Tibial artery (tissue), 1 donor: ENCODE measurements around a stretch of chr14.

DNA sequence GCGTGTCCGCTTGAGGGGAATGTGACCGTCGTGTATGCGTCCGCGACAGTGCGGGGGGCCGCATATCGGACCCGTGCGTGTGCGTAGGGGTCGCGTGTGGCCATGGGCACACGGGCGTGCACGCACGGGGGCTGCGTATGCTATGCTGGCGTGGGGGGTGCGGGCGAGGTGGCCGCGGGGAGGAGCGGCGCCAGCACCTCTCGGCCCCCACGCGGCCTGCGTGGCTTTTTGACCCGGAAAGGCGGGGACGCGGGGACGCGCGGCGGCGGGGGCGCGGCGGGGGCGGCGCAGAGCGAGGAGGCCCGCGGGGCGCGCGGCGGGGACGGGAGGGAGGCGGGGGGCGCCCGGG is 396 bp upstream of the TRAF3 start:
- PRO-cap: no peak

GRCh38 chr14:102778989-102779465 is 1.8 kb downstream of the TRAF3 start:
- PRO-cap: no peak

- PRO-cap: no peak
Measured at GRCh38 chr14:102828082-102828526, 50.9 kb downstream of the TRAF3 start.

DNA sequence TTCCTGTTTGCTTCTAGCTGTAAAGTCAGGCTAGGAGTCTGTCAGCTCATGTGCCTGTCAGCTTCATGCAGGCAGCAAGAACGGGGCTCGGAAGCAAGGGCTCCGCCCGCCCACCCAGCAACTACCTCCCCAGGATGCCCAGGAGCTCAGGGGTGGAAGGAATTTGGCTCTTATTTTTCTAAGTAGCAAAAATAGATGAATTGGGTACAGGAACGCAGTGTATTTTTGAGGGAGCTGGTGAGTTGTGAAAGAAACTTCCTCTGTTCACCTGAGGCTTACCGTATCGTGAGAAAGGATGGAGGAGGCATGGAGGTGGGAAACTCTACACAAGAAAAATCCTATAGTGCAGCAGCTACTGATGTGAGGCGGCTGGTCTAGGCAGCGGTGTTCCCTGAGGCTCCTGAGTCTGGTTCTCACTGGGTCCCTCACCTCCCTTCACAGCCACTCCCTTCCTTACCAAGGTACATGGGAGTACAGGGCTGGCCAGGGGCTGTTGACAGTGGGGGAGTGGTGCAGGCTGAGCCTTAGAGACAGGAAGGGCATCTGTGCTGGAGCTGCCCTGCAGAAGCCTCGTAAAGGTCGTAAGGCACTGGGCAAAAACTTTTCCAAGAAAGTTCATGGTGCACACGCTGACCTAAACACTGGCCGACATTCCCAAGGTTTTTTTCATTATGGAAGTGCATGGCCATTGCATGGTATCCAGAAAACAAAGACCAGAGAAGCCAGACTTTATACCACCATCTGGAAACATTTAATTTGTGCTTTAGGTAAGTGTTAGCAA is 54.3 kb upstream of the AMN start:
- PRO-cap: no peak

GRCh38 chr14:102939756-102940580 is 17.5 kb downstream of the AMN start:
- PRO-cap: no peak

GRCh38 chr14:103004099-103004610 is 53.2 kb downstream of the CDC42BPB start:
- PRO-cap: no peak

DNA sequence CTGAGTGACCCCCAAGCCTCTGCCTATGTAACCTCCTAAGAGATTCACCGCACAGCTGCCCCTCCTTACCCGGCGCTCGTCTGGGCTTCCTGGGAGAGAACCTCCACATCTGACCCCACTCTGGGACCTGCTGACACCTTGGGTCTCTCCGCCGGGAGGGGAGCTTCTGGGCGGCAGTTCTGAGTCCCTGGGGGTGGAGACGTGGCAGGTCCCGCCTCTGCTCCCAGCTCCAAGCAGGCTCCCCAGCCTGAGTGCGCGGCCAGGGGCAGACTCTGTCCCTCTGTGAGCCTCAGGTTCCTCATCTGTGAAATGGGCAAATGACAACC is 3.6 kb downstream of the EXOC3L4 start:
- PRO-cap: no peak

GRCh38 chr14:103098473-103098983 is 4.0 kb downstream of the EXOC3L4 start:
- PRO-cap: no peak

DNA sequence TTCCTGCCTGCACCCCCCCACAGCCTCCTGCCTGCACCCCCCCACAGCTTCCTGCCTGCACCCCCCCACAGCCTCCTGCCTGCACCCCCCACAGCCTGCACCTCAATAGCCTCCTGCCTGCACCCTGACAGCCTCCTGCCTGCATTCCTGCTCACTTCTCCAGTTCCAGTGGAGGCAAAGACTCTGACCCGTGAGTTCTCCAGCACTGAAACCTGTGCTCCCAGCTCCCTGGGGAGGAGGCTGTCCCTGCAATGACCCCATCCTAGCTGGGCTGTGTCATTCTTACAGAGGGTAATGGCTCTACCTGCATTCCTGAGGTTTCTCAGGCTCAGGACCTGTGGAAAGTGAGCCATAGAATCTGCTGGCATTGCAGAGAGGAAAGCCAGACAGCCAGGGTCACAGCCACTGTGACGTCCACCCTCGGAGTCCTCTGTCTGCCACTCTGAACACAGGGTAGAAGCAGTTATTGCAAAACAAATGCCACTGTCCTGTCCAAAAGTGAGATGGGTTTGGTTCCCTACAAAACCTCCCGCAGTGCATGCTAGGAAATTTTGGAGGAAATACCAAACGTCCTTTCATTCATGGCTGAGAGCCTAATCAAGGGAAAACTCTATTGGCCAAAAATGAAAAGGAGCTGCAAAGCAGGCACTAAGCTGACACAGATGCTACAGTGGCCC is 37.7 kb downstream of the TNFAIP2 start:
- PRO-cap: no peak

- PRO-cap: no peak
Measured at GRCh38 chr14:103186304-103186895, 63.1 kb downstream of the TNFAIP2 start.

GRCh38 chr14:103273711-103274332 is 60.2 kb upstream of the EIF5 start:
- PRO-cap: no peak

DNA sequence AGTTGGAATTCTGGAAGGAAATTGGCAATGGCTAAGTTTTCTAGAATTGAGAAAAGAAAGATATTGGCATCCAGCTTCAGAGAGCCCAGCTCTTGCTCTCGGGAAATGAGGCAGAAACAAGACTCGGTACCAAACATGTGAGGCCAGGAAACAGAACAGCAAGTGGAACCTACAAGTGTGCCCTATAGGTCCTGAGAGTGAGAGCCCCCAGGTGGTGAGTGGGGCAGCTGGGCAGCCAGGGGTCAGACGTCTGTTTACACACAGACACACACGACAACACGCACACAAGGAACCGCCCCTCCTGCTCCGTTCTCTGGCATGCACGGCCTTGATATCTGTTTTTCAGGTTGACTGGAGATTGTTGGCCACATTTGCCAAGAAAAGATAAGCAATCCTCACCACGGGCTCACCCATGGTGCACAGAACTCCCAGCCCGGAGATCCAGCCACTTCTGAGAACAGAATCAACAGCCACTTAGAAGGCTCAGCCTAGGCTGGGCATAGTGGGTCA is 19.6 kb upstream of the EIF5 start:
- PRO-cap: no peak

- PRO-cap: no peak
Measured at GRCh38 chr14:103377824-103378579, 7.2 kb upstream of the MARK3 start.

DNA sequence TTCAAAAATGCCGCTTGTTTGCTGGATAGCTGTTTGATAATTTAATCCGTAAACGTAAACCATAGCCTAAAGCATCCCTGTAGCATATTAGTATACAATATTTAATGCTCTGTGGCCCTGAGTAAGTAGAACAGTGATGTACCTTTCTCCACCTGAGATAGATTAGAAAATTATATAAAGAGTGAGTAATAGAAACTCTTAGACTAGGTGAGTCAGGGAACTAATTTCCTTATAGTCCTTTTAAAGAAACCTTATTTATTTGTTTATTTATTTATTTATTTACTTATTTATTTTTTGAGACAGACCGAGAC is 2.0 kb downstream of the MARK3 start:
- PRO-cap: no peak

GRCh38 chr14:103465341-103466671 is 56.8 kb downstream of the CKB start:
- PRO-cap: no peak

DNA sequence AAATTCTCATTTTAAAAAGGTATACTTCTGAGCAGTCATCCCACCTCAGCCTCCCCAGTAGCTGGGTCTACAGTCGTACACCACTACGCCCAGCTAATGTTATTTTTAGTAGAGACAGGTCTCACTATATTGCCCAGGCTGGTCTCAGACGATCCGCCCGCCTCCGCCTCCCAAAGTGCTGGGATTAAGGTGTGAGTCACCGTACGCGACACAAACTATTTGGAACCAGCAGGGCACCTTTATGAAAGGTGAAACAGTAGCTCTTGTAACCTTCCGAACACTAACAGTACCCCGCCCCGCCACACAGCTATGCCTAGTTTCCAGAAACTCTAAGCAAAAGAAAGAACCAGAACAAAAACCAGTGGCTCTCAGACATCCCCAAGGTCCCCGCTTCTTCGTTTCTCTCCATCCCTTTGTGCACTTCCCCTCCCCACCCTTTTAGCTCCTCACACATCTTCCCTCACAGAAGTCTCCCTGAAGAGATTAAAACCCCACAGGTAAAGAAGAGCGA is 1.1 kb downstream of the BAG5 start:
- PRO-cap: no peak

DNA sequence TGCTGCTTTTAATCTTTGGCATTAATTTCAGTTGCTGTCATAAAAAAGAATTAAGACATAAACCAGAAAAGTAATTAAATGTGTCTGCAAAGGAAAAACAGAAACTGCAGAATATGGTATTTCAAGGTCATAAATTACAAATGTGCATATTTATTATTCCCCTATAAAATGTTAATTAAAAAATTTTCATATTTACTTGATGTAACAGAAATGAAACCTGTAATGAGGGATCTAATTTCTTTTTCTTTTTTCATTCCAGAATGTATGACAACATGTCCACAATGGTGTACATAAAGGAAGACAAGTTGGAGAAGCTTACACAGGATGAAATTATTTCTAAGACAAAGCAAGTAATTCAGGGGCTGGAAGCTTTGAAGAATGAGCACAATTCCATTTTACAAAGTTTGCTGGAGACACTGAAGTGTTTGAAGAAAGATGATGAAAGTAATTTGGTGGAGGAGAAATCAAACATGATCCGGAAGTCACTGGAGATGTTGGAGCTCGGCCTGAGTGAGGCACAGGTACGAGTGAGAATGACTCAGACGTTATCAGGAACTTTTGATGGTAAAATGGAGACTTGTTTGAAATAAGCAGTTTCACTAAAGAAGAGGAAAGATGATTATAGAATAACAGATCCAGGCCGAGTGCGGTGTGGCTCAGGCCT is 25.4 kb downstream of the KLC1 start:
- PRO-cap: no peak

DNA sequence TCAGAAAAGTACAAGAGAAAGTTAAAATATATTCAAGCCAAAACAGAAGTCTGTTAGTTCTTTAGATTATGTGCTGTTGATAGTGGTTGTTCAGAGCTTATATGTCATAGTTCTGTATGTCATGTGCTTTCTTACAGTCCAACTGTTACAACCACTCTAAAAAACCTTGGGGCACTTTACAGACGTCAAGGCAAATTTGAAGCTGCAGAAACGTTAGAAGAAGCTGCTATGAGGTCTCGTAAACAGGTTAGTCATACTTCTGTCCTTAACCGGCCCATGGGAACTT is 38.0 kb downstream of the XRCC3 start:
- PRO-cap: no peak

DNA sequence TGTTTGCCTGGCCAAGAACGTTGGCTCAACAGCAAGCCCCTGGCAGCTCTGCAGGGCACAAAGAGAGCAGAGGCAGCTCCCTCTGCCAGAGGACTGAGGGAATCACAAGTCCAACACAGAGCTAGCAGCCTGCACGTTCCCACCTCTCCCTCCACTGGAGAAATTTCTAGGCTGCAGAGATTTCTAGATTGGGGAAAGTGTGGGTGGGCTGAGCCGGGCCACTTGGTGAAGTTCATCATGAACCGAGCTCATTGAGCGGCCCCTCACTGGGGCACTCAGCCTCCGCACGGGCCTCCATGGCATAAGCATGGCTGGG is 19.8 kb downstream of the ZFYVE21 start:
- PRO-cap: no peak

DNA sequence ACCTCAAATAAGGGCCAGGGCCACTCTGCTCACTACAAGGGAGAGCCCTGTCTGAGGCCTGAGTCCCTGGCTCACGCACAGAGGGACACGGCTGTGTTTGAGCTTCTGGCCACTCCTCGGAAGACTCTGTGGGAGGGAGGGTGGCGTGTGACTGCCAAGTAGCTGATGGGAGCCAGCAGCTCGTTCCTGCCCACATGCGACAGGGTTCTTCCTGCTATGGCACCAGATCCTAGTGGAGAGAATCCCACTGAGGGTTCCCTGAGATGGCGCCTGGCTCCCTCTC is 23.5 kb downstream of the ZFYVE21 start:
- PRO-cap: no peak